Neural cell (in vitro differentiated cells): ENCODE data around the genes GIMAP1 and TMEM176A.

- RAMPAGE, long total RNA: no peak
Measured at GRCh38 chr7:149874415-149875069, 773 bp downstream of the ATP6V0E2 start.

GRCh38 chr7:149880427-149881448 is 7.0 kb downstream of the ATP6V0E2 start:
- RAMPAGE, long total RNA: no peak

- RAMPAGE, long total RNA: no peak
Measured at GRCh38 chr7:149883769-149884478, 10.2 kb downstream of the ATP6V0E2 start.

DNA sequence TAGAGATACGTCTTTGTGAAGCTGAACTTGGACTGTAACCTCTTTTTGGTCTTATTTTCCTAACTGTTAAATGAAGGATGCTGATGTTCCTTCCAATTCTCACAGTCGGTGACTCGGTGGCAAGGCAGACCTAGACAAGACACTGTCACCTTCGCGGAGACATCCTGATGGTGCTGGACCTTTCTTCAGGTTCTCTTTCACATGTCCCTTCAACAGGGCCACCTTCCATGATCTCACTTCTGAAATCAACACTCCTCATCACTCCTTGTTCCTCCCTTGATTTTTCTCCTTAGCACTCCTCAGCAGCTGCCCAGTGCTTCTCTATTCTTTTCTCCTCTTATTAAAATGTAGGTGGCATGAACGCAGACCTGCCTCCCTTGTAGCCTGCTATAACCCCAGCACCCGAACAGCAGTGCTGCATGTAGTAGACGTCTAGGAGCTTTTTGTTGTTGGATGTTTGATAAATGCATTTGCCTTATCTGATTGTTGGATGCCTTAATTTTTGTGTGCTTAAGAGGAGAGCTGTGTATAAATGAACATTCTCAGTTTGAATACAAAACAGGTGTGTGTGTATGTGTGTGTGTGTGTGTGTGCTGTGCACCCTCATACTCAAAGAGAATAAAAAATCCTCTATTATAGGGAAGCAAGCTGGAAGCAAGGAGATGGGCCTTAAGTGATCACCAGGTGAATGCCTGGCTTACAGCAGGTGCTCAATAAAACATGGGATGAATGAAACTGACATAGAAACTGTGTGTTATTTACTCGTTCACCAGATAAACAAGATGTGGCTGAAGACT is 220.5 kb upstream of the LRRC61 start:
- RAMPAGE, long total RNA: no peak

- RAMPAGE, long total RNA: no peak
Measured at GRCh38 chr7:150355032-150355782, 13.4 kb upstream of the REPIN1 start.

DNA sequence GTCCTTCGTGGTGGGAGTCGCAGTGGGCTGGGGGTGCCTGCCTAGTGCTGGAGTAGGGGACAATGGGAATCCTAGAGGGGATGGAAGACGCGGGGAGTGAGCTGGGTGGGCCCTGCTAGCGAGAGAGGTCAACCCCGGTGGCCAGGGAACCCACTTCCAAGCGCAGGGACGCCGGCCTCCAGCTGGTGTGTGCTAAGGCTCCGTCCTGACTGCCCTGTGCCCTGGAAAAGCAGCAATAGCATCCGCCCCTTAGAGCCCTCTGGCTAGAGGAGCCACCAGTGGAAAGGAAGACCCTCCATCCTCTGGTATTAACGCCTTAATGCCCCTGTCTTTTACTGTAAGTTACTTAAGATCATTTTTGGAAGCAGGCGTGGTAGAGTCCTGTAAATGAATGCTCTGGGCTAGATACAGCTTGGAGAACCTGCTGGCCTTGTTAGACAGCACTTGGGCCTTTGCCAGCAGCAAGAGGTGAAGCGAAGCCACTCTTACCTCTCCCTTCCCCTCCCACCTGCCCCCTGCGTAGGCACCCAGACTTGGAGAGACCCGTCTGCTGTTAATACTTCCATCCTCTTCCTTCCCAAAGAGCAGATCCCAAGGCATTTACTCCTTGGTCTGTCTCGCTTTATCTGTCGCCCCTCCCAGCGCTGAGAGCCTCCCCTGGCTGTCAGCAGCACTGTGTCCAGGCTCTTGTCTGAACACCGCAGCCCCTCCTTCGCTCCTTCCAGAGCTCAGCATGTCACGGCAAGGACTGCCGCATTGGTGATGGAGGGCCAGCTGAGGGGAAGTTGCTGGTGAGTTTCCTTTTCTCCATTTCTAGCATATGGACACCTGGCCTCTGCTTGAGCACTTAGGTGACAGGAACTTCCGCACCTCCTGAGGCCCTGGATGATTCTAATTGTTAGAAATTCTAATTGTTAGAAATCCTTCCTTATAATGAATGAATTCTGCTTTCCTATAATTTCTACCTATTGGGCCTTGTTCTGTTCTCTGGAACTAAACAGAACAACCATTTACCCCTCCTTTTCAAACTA is 4.7 kb downstream of the REPIN1 start:
- RAMPAGE, long total RNA: no peak

DNA sequence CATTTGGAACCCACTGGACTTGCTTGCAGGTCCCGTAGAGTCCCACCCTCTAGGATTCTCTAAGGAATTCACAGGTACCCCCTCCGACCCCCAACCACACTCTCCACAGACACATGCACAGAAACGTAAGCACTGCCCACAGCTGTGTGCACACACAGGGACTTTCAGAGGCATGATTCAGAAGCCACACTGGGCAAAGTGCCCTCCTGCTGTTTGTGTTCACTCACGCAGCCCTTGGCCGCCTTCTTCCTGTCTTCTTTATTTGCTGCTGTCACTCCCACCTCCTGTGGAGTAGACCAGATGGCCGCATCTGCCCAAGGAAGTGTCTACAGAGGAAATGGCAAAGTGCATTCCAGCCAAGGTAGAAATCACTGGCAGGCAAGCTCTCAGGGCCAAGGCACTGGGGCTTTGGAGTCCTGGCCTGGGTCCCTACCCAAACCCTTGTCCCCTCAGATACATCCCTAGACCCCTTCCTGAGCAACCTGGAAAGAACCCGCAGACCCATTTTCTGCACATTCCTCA is 21.7 kb upstream of the GIMAP8 start:
- RAMPAGE, long total RNA: no peak

DNA sequence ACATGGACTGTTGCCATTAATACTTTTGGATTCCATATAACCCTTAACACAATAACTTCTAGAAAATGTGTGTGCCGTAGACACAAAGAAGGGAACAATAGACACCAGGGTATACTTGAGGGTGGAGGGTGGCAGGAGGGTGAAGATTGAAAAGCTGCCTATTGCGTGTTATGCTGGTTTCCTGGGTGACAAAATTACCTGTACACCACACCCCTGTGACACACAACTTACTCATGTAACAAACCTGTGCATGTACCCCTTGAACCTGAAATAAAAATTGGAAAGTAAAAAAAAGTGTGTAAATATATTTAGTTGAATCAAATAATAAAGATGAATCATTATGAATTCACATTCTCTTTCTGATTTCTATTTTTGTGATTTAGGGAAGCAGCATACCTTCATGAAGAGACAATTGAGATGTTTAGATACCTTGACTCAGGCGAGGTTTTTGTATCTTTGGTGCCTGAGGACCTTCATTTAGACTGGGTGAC is 28.7 kb downstream of the GIMAP8 start:
- RAMPAGE, long total RNA: no peak

GRCh38 chr7:150516901-150517924 is 2.5 kb downstream of the GIMAP7 start:
- RAMPAGE, long total RNA: no peak

DNA sequence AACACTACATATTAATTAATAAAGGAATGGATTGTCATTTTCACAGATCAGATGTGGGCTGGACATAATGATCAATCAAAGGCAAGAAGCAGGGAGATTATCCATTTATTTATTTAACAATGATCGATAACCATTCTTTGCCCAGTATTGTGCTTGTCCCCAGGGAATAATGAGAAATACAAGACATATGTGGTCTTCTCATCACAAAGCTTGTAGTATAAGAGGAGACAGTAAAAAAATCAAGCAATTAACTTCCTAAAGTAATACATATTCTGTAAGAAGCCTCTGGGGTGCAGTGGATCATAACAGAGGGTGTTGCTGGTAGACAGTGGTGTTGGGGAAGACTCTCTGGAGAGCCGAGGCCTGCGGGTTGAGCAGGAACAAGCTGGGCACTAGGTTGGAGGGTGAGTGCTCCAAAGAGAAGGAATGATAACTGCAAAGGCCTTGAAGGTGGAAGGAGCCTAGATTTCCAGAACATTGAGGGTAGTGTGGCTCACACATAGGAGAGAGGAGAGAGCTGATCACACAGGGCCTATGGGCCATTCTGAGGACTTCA is 1.4 kb downstream of the GIMAP4 start:
- RAMPAGE, long total RNA: no peak

DNA sequence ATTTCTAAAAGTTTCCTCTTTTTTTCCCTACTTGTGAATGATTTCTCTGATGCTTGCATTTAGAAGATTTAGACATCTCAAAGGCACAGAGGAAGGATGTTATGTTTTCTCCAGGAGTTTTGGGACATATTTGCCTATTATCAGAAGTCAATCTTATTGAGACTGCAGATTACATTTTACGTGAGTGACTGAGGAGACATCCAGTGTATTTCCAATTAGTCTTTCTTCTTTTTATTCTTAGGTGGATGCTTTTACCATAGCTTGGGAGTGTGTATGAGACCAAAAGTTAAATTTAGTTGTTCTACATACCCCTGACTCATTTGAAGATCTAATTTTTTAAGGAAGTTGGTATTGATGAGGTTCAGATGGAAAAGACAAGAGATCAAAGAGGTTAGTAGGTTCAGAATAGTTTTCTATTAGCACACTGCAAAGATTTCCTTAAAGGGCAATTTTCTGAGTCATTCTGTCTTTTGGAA is 12.4 kb downstream of the GIMAP6 start:
- RAMPAGE, long total RNA: no peak

DNA sequence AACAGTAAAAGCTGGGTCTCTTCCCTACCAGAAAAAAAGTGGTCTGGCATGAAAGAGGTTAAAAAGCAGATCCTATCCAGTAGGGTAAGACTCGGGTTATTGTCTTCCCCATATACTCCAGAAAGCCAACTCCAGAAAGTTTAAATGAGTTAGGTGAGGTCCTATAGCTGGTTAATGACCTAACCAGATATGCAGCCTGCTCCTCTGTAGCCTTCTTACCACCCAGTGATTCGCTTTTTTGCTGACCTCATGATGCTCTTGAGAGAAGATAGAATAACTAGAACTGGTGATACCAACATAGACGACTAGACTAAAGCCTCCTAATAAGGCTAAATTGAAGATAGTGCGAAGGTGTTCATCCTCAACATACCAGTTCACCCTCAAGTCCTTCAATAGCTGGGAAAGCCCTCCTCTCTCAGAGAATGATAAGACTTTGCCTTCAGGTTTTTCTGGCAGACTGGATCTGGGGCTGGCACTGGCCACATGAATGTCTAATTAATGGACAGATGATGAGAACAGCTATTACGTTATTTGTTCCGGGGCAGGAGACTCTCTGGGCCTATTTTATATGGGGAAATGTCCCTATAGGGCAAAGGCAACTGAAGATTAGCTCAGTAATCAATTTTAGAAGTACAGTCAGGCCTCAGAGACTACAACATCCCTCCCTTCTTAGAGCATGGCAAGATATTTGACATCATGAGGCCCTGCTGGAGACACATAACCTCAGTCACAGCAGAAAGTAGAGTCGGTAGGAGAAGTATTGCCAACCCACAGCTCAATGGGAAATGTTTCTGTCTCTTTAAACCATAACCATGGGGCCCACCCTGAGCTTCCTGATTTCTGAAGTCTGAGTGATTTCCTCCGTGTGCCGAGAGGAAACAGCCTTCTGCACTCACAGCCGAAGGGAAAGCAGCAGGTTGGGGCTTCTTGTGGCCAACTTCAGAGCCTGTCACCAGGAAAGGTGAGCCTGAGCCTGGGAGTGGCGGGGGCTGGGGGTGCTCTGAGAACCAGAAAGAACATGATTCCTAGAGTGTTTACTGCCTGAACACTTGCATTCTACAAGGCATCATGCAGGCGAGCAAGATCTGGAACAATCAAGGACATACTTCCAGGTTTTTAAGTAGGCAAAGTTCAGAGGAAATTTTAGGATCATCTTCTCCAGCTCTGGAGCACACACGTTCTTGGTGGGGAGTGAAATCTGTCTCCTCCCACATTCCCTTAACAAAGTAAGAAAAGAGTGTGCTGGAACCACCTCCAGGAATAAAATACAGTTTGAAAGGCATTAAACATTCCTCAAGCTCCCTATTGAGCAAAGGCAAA is at the start of gene GIMAP1:
Gene GIMAP1, plus strand, starts transcription at position 884 of the 1,320 bp plus-strand sequence.
- RAMPAGE, long total RNA: no peak

GRCh38 chr7:150718468-150718878 is 2.1 kb downstream of the GIMAP1 start:
- RAMPAGE, long total RNA: no peak

GRCh38 chr7:150754222-150754692 is 17.0 kb downstream of the GIMAP5 start:
- RAMPAGE, long total RNA: no peak

- RAMPAGE, long total RNA: no peak
Measured at GRCh38 chr7:150800256-150801127, at the start of gene TMEM176A. TMEM176A (plus strand) TSS chr7:150800769.

- RAMPAGE, long total RNA: no peak
Measured at GRCh38 chr7:150801128-150801996, 793 bp downstream of the TMEM176A start.

DNA sequence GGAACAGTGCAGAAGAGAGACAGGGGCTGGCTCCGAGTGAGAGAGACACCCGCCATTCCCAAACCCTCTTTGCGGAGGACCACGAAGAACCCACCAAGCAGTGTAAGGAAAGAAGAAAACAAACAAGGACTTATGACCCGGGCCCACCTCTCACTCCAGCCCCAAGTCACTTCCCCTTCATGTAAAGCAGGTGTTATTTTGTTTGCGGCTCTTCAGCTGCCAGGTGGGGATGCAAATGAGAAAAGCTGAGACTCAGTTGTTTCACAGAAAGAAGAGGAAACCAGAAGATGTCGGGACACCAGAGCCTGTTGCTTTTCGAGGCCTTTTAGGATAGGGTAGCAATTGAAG is 45.1 kb downstream of the AOC1 start:
- RAMPAGE, long total RNA: no peak

DNA sequence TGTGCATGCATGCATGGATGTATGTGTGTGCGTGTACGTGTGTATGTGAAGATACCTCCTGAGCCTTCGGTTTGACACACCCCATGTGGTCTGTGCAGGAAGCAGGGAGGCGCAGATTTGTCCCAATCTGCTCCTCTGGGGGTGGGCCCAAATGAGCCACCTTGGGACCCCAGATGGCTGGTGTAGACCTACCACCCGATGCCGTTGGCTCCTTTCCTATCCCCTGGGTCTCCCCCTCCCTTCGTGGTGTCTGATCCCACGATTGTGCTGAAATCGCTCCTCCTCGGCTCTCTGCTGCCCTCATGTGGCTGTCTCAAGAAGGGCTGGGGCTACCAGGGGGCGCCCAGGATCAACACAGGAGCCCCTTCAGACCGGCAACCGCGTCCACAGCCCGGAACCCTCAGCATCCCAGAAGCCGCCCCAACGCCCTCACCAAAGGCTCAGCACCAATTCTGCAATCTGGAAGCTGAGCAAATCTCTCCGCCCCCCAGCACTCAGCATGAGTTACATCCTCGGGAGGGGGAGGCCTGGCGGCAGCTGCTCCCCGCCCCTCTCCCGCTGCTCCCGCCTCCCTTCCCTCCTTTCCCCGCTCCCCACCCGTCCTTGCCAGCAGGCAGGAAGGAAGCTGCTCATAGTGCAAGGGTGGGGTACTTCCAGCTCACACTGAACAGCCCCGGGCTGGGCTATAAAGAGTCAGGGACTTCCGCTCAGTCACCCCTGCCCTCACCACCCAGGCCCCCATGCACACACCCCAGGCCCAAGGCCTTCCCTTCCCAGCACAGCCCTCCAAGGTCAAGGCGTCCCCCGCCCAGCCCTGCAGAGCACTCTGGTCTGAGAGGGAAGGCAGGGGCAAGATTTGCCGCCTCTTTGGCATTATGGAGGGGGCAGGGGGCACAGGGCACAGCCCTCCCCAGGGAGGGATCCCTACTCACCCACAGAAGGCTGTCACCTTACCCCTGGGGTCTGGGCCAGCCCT is 2.2 kb upstream of the NOS3 start:
- RAMPAGE, long total RNA: no peak

DNA sequence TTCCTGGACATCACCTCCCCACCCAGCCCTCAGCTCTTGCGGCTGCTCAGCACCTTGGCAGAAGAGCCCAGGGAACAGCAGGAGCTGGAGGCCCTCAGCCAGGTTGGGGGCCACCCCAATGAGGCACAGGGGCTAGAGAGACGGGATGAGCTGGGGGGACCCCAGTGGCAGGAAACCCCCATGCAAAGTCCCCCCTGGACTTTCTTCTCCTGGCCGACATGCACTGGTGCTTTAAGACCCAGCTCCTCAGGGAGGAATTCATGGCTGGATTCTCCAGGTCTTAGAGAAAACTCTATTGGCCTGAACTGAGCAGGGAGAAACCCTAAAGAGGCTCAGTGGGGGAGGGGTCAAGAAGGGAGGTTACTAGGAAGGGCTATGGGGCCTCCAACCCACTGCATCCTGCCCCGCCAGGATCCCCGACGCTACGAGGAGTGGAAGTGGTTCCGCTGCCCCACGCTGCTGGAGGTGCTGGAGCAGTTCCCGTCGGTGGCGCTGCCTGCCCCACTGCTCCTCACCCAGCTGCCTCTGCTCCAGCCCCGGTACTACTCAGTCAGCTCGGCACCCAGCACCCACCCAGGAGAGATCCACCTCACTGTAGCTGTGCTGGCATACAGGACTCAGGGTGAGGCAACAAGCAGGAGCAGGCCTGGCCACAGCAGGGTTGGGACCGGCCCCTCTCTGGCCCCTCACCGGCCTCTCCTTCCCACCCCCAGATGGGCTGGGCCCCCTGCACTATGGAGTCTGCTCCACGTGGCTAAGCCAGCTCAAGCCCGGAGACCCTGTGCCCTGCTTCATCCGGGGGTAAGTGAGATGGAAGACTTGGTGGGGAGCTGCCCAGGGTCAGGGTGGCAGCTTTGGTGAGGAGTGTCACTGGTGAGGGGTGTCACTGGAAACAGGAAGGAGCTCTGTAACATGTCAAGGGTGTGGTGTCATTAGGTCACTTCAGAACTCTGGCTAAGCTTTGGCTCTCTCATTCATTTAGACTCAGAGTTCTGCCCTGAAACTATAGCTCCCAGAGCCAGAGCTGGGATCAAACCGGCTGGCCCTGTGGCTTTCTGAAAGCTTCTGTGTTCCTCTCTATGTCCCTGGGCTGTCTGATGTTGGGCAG is 13.8 kb downstream of the ATG9B start:
- RAMPAGE, long total RNA: no peak

GRCh38 chr7:151036922-151037436 is 8.7 kb downstream of the ABCB8 start:
- RAMPAGE, long total RNA: no peak